Esophagus squamous epithelium (tissue), 4 donors: Measurements from ENCODE around the gene H2AZ1.

- PRO-cap = no peak
- RAMPAGE, long total RNA, 4 experiments = no peak in any of the 4 experiments
These were observed 32.5 kb downstream of the RAP1GDS1 start for GRCh38 chr4:98293542-98294231.

DNA sequence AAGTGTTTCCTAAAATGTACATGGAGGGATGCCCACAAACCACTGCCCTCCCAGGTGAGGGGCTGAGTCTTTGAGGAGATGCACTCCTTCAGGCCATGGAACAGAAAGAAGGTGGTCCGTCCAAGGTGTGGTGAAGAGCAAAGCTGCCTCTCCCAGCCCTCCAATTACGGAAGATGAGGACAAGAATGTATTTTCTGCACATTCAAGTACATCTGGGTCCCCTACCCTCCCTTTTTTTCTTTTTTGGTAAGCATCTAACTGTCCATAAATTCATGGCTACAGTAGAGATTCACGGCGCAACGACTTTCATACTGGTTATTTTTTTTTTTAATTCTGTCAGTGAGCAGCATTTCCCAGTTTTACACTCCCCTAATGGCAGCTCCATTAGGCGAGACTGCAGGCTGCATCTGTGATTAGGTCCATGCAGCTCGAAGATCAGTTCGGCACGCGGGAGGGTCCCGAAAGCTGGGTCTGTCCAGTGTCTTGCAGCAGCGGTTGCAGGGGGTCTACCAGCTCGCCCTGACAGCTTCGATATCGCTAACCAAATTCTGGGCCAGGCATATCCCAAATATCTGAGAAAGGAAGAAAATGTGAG, 186.3 kb downstream of the TSPAN5 start:
- PRO-cap = no peak
- RAMPAGE, long total RNA, 4 experiments = no peak in any of the 4 experiments

DNA sequence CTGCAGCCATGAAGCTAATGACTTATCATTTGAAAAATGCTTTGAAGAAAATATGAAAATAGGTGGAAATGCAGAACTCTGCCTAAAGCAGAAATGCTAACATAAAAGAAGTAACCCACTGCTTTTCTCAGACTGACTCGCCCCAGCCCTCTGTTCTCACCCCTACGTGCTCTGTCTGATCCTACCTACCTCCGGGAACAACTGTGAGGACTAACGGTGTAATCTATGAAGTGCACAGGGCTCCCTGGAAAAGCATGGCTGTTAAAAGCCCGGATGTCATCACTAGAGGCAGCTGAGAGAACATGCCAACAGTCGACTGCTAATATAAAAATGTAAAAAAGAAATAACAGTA, 130.9 kb downstream of the TSPAN5 start:
- PRO-cap = no peak
- RAMPAGE, long total RNA, 4 experiments = no peak in any of the 4 experiments

- PRO-cap = no peak
- RAMPAGE, long total RNA, 4 experiments = no peak in any of the 4 experiments
These were observed 18.9 kb downstream of the TSPAN5 start for GRCh38 chr4:98639398-98639931.

DNA sequence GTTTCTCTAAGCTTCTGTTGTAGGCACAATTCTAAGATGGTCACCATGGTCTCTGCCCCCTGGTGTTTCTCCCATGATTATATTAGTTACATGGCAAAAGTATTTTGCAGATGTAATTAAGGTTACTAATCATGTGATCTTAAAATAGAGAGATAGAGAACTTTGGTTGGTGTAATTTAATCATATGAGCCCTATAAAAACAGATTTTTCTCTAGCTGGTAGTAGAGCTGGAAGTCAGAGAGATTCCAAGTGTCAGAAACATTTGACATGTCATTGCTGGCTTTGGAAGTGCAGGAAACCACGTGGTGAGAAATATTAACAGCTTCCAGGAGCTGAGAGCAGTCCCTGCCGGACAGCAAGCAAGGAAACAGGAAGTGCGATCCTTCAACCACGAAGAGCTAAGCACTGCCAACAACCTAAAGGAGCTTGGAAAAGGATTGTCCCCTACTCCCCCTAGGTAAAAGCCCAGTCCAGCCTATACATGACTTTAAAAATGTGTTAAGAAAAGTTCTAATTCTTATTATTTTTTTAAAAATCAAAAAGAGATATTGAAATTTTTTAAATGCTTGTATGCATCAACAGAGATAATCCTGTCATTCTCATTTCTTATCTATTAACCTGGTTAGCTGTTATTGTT, 89.7 kb downstream of the EIF4E start:
- PRO-cap = no peak
- RAMPAGE, long total RNA, 4 experiments = no peak in any of the 4 experiments

GRCh38 chr4:98994544-98994954, 972 bp upstream of the METAP1 start:
- PRO-cap = no peak
- RAMPAGE, long total RNA, 4 experiments = no peak in any of the 4 experiments

- PRO-cap = no peak
- RAMPAGE, long total RNA, 4 experiments = no peak in any of the 4 experiments
These were observed 45.2 kb downstream of the ADH5 start for GRCh38 chr4:99043252-99043828.

DNA sequence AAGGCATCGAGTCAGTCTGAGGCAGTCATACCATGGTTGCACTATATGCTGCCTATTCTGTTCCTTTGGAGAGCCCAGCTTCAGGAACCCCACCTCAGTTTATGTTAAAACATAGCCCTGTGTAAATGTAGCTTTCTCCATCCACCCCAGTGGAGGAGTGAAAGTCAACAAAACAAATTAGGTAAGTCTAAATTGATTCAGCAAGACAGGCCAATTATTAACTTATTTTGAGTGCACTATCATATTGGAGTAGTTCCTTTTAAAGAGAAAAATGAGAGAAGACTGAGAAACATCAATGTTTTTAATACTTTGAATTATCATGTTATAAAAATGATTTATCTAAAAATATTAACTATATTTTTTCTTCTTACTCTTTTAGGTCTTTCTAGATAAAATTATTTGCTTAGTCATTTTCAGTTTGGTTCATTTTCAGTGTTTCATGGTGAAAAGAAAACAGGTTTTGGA, 24.6 kb upstream of the ADH7 start:
- PRO-cap = no peak
- RAMPAGE, long total RNA, 4 experiments = no peak in any of the 4 experiments

- PRO-cap = no peak
- RAMPAGE, long total RNA, 4 experiments = no peak in any of the 4 experiments
These were observed 26.5 kb upstream of the ADH7 start for GRCh38 chr4:99461478-99462133.

DNA sequence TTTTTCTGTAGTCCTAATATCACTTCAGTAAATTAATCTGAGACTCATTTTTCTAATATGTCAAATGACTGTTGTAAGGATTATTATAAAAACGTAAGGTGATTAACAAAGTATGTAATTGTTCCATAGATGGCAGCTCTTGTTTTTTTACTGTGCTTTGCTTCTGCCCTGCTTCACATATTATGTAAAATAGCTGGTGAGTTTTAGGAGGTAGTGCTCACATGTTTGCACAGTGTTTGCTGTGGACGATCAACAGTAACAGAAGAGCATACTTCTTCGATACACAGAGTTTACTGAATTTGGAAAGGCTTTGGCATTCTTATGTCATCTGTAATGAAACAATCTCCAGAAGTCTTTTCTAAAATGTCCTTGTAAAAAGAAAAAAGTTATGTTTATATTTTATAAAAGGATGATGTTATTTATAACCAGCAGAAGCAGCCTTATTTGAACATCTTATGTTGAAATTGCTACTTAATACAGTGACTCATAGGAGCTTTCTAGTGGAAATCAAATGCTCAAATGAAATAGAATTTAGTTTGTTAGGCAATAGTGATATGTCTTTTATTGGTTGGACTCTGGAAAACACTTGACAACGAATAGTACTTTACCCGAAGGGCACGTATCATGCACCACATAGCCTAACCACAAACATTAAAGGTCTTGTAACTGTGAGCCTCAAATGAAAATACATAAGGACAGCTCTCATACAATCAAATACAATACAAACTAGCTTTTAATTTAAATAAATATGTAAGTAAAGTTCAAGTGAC, 1.9 kb upstream of the MTTP start:
- PRO-cap = no peak
- RAMPAGE, long total RNA, 4 experiments = no peak in any of the 4 experiments

DNA sequence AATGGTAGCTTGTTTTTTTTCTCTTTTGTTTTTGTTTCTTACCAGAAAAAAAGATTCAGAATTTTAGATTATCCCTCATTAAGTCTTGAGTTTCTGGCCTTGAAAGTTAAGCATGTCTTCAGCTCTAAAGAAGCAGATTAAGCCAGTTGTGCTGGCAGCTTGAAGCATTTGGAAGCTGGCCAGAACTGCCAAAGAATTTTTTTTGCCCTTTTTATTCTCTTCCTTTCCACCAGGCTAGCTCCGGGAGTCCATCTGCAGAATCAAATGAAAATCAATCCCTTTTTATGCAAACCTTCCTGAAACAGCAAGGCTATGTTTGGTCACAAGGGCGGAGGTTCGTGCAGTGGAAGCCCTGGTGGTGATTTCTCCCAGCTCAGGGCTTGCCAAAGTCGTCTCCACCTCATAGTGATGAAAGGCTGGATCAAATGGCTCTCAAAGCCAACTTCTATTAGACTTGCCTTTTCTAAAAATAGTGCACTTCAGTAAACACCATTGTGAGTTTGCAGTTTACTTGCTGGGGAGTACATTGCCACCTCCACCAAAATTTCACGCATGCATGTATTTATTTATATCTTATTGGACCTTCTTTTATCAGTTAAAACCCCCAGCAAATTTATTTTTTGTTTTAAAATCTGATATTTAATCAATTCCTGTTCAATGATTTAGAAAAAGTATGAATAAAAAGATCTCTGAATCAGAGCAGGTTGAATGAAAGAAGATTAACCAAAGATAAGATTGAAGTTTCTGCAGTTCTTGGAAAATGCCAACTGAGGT, 21.7 kb upstream of the C4orf54 start:
- PRO-cap = no peak
- RAMPAGE, long total RNA, 4 experiments = no peak in any of the 4 experiments

DNA sequence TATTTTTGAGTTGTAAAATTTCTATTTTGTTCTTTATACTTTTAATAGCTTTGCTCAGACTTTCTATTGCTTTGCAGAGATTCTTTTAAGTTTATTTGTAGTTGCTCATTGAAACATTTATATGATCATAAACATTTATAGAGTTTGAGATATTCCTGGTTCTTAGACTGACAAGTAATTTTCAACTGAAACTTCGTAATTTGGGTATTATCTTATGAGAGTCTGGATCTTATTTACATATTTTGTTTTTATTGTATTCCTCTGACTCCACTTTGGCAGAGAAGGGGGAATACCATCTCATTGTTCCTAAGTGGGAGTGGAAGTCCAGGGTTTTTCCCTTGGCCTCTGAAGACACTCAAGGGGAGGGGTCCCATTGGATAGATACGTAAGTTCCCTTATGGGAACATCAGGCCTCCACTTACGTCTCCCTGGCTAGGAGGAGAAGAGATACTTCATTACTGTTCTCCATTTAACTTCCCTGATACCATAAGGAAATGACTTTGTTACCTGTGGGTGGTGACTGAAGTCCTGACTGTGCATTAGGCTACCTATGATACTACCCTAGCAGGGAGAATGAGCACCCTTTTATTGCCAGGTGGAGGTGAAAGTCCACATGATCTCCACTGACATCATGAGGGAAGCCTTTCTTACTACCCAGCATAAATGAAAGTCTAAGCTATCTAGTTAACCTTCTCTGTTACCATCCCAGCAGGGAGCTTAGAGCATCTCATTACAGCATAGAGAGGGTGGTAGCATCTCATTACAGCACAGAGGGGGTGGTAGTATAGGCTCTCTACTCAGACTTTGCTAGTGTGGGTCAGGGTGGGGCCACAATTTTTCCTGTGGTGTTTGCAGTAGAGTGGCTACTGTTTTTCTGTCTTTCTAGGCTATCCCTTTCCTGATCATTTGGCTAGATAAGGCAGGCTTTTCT, 24.3 kb upstream of the LAMTOR3 start:
- PRO-cap = no peak
- RAMPAGE, long total RNA, 4 experiments = no peak in any of the 4 experiments

DNA sequence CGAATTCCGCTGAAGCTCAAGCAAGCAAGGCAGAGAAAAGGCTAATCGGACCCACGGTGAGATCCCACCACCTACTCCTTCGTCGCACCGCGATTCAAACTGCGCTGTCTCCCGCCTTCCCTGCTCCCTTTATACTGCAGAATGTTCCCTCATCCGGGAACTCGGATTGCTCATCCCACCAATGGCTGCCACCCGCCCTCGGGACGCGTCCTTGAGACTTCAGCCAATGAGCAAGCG, at the start of gene H2AZ1:
Gene H2AZ1 (minus strand): TSS at position 103 of the 237 bp plus-strand sequence.
- PRO-cap = bidirectional peak, plus-strand start outside the sequence, minus-strand start at position 101 of the sequence
- RAMPAGE, long total RNA, 4 experiments = start-site peak on the minus strand in 4 of 4 experiments, centred at positions 104 to 137 of the sequence, 1,375 to 5,353 reads per replicate

GRCh38 chr4:99950410-99951102, 481 bp upstream of the H2AZ1 start:
- PRO-cap = bidirectional peak, plus-strand start at chr4:99950533, minus-strand start at chr4:99950273; bidirectional peak, plus-strand start at chr4:99950849, minus-strand start at chr4:99950782
- RAMPAGE, long total RNA, 4 experiments = no peak in any of the 4 experiments

DNA sequence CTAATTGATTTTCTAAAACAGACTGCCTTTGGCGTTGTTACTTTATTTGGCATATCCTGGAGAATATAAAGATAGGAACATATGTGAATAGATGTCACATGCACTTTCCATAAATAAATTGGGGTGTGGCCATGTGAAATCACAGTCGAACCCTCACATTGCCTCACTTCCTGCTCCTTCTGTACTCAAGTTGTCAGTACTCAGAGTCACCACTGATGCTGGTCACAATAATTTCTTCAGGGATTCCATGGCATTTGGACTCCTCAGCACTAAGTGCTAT, 1.4 kb upstream of the EMCN start:
- PRO-cap = no peak
- RAMPAGE, long total RNA, 4 experiments = no peak in any of the 4 experiments

- PRO-cap = no peak
- RAMPAGE, long total RNA, 4 experiments = no peak in any of the 4 experiments
These were observed 321.9 kb downstream of the PPP3CA start for GRCh38 chr4:101025247-101026072.

- PRO-cap = no peak
- RAMPAGE, long total RNA, 4 experiments = no peak in any of the 4 experiments
These were observed 222.0 kb downstream of the PPP3CA start for GRCh38 chr4:101125329-101125689.

- PRO-cap = no peak
- RAMPAGE, long total RNA, 4 experiments = no peak in any of the 4 experiments
These were observed 108.6 kb downstream of the PPP3CA start for GRCh38 chr4:101238600-101239263.

- PRO-cap = no peak
- RAMPAGE, long total RNA, 4 experiments = no peak in any of the 4 experiments
These were observed 63.7 kb downstream of the PPP3CA start for GRCh38 chr4:101283398-101284164.

DNA sequence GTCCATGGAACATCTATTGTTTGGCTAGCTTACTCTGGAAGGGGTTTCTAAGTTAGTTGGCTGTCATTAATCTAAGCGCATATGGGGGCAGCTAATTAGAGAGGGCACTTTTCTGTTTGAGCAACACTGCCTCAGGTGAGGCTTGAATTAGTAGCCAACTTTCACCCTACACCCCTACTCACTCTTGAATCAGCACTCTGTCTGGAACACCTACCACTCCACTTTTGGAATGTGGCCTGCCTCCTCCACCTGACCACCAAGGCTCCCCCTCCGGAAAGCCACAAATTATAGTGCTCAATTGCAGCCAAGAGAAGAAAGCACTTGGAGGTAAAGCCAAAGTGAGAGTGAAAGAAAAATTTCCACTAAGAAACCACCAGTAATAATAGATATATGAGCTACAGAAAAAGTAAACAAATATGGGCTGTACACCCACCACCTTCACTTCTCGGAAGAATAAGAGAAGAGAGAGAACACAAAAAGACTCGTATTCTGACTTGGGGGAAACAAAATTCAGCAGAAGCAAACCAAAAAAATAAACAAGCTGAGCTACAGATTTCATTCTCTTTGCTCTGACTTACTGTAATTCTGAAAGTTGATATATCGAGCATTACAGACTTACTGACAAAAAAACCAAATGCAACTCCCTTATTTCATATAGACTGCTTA, 41.1 kb downstream of the PPP3CA start:
- PRO-cap = no peak
- RAMPAGE, long total RNA, 4 experiments = no peak in any of the 4 experiments